ENCODE results near the genes MMP20, MMP10, MMP12, DDI1 and CASP1.

DNA sequence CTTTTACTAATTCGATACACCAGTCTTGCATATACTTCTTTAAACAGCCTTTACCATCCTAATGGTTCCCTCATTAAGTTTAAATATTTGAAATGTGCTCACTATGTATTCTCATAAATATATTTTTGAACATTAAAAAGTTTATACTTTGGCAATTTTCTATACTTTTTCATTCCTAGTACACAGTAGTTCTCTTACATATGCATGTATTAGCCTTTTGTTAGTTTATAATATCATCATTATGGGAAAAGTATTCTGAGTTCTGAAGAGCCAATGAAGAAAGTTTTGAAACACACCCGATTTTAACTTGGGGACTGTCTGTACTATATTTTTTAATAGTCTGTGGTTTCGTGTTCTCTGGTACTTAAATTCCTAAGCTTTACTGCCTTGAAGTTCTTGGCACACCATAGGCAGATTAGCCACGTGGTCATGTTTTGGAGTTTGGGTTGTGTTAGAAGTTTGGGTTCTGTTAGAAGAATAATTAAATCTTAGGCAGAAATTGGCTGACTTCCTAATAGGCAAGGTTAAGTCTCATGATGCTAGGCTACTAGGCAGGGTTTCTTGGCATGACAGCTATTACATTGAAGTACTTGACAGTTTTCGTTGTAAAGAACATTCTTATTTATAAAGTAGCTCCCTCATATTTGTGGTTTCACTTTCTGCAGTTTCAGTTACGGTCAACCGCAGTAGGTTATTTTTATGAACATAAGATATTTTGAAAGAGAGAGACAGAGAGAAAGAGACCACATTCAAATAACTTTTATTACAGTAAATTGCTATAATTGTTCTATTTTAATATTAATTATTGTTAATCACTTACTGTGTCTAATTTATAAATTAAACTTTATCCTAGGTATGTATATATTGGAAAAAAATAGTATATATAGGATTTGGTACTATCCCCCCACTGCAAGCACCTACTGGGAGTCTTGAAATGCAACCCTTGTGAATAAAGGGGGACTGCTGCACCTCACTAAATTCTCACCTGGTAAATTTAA, 30.0 kb upstream of the MMP7 start:
- RRBS: no CpG with 5 or more reads among the region's 7 CpGs

DNA sequence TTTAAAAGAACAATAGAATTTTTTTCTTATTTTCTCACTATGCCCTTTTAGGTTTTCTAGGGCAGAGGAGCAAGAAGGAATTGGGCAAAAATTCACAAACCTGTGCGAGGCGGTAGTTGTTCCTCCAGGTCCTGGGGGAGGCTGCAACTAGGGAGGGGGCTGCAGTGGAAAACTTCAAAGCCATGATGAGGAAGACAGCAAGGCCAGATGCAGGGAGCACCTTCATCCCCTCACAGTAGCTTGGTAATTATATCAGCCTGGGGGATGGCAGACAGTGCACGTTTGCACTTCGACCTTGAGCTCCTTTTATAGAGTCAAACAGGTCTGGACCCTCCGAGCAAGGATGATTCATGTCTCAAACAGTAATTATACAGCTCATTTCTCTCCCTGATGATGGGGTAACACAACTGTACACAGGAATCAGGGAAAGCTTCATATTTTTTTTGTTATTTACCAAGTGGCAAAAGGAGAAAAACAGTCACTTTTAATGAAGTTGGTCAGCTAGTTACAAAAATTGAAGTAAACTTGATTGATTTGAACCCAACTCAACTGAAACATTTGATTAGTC, at the start of gene MMP20:
Gene MMP20, minus strand, starts transcription at position 239 of the 568 bp plus-strand sequence.
- RRBS: no CpG with 5 or more reads among the region's 5 CpGs

DNA sequence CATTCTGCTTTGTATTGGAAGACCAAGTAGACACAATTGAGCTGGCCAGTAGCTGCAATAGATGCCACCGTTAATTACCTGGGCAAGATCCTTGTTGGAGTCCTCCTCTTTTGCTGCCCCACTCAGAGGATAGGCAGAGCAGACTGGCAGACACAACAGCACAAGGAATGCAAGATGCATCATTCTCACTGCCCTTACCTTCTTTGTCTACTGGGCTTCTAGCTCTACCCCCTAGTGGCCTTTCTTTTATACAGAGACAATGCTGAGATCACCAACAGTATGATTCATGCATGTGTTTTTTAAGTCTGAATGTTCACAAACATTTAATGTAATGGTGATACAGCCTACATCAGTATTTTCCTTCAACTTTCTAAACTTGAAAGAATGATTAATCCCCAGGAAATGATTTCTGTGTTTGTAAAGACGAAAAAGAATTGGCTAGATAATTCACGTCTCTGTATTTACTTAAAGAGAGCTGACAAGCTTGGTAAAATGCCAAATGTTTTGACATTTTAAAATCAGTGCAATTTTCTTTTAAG, at the start of gene MMP10:
Gene MMP10, minus strand, starts transcription at position 220 of the 539 bp plus-strand sequence.
- RRBS: no CpG with 5 or more reads among the region's 3 CpGs

DNA sequence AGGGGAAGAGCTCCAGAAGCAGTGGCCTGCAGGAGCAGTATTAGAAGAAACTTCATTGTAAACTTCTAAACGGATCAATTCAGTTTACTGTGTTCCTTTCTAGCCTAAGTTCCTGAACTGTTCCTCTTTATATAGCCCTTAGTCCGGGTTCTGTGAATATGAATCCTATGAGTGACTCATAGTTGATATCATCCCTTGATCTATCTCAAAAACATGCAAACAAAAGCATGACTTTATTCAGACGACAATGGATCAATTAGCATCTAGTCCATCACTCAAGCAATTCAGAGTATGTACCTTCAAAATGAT, at the start of gene MMP12:
Gene MMP12, minus strand, starts transcription at position 101 of the 309 bp plus-strand sequence.
- RRBS: no CpG with 5 or more reads among the region's 3 CpGs

DNA sequence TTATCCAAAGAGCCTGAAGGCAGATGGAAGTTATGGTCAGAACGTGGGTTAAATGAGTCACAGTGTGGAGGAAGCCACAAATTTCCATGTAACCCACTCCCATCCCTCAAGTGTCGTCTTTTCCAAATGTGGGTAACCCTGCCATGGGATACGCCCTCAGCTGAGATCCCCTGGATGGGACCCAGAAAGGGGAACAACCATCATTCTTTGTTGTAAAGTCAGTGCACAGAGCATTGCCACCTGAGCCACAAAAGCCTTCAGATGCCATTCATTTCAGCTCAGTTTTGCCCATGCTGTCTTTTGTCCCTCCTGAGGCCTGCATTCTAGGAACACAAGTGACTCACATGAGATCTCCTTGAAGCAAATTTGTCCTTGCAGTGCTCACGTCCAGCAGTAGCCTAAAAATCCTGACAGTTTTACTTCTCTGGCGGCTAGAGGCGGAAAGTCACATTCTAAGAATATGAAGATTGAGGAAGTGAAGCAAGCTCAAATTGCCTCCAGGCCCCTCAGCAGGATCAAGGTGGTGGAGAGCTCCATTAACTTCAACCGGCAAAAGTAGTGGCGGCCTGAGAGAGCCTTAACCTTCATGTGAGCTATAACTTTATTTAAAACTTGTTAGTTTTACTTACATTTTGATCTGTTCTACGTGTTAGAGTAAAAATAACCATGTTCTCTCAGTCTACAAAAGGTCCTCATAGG, 30.5 kb downstream of the MMP13 start:
- RRBS: no CpG with 5 or more reads among the region's 9 CpGs

DNA sequence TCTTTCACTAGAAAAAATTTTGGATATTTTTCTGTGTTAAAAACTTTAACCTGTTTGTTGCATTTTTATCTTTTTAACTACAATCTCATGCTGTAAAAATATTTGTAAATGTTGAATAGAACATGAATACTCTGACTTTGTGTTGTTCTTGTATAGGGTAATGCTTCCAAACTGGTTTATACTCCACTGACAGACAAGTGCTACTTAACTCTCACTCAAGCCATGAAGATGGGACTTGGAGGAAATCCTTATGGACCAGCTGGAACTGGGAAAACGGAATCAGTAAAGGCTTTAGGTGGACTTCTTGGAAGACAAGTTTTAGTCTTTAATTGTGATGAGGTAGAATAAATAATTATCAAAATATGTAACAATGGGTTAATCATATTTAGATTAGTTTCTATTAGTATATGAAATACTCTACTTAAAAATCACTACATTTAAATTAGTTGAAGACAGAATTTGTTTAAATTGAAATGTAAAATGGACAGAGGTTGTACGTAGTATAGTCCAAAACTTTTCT, 60.8 kb downstream of the DYNC2H1 start:
- RRBS: no CpG with 5 or more reads among the region's 2 CpGs

DNA sequence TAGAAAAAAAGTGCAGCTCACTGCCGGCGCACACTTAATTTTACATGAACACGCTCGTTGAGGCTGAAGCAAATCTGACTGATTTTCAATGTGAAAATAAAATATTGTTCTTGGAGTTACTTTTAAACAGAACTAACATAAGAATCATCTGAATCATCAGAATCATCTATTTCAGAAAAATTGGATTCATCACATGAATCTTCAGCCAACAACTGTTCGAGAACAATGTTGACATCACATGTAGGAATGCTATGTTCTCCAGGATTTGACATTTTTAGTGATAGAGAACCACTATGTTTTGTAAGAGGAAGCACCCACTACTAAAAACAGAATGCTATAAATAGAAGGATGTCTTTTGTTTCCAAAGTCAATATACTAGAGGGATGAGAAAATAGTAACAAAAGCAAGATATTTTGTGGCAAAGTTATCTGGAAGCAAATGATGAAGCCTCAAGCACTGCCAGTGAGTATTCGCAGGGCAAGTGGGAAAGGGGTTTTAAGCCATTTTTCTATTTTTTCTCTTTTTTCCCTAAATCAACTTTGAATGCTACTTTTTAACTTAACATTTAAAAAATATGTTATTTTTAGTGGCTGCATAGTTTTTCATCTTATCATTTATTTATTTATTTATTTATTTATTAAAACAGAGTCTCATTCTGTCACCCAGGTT, 263.3 kb upstream of the DDI1 start:
- RRBS: no CpG with 5 or more reads among the region's 6 CpGs

DNA sequence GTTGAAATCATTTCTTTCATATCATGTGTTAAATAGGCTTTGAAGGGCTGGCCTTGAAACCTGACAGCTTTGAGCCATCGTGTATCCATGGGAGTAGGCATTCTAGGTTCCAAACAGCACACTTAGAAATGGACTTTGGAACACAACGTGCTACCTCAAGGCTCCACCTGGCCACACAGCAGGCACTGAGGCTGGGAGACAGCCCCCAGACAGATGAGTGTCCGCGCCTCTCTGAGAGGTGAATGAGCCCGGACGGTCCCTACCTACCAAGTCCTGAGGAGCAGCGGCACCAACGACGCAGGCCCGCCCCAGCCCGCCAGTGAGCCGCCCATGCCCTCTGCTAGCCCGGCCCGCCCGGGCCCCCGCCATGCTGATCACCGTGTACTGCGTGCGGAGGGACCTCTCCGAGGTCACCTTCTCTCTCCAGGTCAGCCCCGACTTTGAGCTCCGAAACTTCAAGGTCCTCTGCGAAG, at the start of gene DDI1:
Gene DDI1, plus strand, starts transcription at position 185 of the 473 bp plus-strand sequence.
- RRBS: 69% methylated on average over 5 of the region's 23 CpGs

DNA sequence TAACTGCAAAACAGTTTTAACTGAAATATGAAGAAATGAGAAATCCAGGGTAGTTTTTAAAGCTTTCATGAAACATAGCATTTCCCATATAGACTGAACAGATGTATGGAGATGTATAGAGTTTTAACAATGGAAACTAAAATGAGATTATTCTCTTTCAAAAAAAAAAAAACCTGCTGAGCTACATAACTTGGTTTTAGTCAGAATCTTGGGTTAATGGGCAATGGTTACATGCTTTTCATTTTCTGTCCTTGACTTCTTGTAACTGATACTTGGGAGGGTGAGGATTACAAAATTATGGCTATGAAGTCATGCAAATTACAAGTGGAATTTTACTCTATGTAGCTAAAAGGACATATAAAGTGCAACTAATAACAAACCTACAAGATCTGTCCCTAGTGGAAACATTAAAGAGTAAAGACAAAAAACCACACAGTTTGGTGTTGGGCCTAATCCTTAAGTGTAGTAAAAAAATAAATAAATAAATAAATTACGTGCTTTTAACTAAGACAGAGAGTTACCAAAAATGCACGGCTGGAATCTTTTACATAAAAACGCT, 1.9 kb downstream of the PDGFD start:
- RRBS: no CpG with 5 or more reads among the region's 3 CpGs

DNA sequence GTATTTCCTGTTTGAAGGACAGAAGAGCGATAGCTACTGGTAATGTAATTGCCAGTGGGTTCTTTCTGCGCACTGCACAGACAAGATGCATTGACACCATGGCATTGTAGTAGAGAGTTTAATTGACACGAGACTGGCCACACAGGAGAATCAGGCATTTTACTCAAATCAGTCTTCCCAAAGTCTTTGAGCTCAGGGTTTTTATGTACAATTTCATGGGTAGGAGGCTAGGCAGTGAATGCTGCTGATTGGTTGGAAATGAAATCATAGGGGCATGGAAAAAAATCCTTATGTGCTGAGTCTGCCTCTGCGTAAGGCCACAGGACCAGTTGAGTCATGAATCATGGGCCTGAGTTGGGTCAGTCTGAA, 273.9 kb downstream of the CASP4 start:
- RRBS: no CpG with 5 or more reads among the region's 4 CpGs

DNA sequence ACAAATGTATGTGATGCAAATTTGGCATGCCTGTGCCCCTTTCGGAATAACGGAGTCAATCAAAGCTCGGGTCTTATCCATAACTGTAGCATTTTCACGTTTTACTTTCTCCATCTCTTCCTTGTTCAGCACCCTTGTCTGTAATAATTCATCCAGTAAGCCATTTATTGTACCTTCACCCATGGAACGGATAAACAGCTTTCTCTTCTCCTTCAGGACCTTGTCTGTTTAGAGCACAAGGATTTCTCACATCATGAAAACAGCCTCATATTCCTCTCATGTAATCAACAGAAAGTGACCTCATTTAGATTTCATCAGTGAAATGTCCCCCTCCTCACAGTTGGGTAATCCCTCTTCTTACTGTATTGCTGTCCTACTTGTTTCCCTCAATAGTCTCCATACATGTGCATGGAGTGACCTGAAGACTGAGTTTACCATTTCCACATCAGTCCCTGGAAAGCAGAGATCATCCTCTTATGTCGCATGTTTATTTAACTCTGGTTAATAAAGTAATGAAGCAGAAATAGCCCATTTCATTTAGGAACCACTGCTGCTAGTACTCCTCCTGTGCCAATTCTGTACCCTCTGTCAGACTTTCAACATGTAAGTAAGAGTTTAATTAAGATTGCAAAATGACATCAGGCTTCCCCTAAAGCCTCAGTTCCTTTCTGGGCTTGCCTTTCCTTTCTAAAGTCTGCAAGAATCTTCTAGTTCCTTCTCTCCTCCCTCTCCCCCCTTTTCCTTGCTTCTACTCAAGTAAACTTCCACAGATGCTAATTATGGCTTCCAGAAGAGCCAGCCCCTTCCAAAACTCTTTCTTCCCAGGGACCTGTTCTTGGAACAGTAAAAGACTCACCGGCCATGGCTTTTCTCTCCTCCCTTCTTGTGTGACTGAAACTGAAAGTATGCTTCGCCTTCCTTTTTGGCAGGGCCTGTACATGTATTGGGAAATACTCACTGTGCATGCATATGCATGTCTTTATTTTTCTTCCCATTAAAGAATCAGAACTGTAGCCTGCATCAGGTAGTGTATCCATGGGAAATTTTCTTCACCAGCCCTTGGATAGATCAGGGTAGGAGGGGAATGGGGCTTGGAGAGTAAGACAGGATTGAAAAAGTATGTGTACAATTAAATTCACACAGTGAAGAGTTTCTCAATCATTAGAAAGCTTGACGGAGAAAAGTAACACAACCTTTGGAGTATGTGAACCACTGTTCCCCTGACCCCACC, at the start of gene CASP1:
Gene CASP1, minus strand, starts transcription at position 894 of the 1,231 bp plus-strand sequence.
- RRBS: no CpG with 5 or more reads among the region's 9 CpGs

- RRBS: no CpG with 5 or more reads among the region's 3 CpGs
Observed at GRCh38 chr11:106001998-106002575, 20.0 kb downstream of the MSANTD4 start.

GRCh38 chr11:106091217-106091975, 13.9 kb downstream of the AASDHPPT start:
- RRBS: no CpG with 5 or more reads among the region's 5 CpGs

DNA sequence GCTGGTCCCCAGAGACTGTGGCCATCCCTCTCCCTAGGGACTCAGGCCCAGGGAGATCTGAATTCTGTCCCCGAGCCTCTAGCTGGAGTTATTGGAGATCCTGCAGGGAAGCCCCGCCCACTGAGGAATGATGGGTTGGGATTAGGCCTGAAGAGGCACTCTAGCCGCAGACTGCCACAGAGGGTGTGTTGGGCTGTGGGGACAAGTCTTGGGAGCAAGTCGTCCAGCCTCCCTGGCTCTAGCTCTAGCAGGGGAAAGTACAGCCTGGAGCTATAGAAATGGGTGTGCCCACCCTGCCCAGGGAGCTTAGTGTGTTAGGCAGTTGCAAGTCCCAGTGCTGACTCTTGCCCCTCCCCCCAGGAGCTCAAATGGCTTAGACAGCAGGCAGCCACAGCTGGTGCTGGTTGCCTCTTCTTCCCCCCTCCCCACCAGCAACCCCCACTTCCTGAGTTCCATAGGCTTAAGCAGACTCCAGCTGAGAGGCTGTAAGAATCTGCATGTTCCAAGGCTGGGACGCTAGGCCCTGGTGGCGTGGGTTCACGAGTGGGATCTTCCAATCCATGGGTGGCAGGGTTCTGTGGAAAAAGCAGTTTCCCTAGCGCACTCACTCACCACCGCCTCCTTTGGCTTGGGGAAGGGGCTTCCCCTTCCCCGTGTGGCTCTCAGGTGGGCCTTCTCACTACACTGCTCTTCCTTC, 61.2 kb downstream of the GUCY1A2 start:
- RRBS: no CpG with 5 or more reads among the region's 10 CpGs

DNA sequence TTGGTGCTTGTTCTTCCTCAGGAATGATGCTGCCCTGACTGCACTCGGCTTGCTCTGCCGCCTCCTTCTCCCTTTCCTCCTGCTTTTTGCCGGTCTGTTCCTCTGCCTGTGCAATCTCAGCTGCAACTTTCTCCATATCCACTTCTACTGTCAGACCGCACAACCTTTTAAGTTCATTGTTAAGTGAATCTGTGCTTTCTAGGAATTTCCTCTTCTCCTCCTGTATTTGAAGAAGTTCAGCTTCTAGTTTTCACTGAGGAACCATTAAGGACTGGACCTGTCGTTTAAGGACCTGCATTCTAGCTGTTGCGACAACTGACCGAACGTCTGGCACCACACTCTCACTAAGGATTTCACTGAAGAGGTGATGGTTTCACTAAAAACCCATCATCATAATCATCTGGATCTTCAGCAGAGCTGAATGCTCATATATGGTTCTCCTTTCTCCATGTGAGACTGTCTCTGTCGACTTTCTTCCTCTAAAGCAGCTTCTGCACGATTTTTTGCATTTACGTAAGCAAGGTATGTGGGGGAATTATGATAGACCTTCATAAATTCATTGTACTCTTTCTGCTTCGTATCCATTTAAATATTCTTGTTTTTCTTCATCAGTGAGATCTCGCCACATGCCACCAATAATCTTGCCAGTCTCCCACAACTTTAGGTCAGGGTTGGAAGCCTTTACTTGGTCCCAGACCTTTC, 53.8 kb downstream of the CWF19L2 start:
- RRBS: no CpG with 5 or more reads among the region's 13 CpGs

DNA sequence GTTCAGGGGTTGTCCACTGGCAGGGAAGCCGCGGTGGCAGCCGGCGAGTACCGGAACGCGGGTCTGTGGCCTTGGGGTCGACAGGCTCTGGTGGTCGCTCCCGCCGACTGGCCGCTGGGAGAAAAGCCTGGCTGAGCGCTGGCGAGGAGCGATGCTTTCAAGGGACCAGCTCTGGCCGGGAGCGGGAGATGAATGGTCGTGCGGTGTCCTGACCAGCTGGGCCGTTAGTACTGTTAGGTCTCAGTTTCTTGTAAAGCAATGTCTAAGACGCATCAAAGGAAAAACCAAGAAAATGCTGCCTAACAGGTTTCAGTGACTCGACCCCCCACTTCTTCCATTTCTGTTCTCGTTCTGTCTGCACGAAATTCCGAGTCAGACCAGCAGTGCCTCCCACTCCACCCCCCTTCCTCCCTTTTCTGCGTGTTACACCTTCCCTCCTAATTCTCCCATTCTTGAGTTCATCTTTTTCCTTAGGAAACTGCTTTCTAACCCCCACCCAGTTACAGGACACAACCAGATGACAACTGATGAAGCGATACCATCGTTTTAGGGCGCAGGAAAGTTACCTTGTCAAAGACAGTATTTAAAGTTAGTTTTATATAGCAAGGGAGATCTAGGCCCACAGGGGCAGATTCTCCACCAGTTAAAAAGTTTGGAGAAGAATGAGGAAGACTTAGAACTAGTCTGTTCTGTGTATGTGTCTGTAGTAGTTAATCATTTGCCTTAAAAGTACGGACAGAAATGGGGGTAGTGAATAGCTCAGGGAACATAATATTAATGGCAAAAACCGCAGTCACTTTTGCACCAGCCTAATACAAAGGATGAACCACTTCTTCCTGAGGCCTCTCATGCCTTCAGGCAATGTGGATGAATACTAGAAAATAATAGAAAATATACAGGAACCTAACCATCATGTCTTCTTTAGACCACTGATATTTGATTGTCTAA, 1.0 kb downstream of the CUL5 start:
- RRBS: 0% methylated on average over 7 of the region's 31 CpGs

DNA sequence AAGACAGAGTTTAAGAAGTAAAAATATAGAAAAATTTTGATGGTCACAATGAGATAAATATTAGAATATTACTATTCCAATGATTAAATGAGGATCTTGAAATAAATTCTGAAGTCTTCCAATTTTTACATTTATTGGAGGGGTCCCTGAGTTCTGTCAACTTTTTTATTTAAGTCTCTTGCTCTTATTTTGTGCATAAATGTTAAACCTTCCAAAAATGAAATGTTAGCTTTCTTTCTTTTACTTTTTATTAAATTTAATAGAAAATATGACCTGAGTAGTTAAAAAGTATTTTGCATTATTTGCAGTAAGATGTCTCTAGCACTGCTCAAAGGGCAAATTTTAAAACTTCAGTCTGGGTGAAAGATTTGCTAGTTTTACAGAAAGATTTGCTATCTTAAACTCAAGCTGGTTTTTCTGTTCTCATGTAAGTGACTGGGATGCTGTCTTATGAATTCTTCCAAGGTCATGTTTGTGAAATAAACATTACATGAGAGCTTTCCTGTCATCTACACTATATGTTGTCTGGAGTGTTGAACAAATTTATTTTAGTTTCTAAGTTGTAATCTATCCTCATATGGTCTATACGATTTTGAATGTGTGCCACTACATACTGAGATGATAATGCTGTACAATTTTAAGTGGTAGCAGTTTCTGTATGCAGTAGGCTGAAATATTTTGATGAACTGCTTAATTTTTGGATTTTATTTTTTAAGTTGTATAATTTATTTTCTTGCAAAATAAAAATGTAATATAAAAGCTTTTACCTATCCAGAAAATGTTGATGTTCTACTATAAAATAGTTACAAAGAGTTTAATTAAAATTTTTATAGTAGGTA, 14.1 kb upstream of the ACAT1 start:
- RRBS: no CpG with 5 or more reads among the region's 1 CpG

GRCh38 chr11:108591871-108592427, 1.6 kb downstream of the EXPH5 start:
- RRBS: no CpG with 5 or more reads among the region's 7 CpGs

DNA sequence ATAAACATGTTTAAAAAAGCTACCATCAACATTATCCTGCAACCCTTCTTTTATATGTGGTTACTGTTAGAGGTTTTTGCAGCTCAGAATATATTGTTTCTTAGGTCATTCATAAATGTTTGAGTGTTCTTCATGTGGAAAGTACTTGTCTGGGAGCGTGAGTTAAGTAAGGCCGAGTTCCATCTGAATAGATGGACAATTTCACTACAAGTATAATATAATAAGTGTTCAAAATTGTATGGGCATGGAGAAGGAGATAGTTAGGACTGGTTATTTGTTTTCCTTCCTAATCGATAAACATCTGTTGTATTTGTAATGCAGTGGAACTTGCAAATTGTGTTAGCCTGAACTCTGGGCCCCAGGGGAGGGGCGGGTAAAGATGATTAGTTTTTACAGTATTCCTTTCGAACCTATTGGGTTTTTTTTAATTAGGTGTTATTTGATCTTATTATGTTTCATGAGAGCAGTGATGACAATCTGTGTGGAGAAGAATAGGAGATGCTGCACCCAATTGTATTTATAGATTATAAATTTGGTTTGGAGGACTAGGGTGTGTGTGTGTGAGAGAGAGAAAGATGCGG, 145.2 kb downstream of the DDX10 start:
- RRBS: no CpG with 5 or more reads among the region's 6 CpGs

- RRBS: no CpG with 5 or more reads among the region's 1 CpG
Observed at GRCh38 chr11:108923478-108923825, 258.6 kb downstream of the DDX10 start.

Measured in GM06990 (cell line).